ENCODE data around the gene ITGB2.

DNA sequence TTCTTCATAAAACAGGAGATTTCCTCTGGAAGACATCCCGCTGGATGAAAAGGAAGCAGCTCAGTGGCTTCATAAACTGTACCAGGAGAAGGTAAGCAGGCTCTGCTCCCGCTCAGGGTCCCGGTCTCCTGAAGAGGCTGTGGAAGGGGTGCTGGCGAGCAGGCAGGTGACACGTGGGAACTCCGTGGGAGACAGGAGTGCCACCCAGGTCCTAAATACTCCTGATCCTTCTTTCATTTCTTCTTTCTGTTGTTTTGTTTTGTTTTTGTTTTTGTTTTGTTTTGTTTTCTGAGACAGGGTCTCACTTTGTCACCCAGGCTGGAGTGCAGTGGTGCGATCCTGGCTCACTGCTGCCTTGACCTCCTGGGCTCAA, 34.1 kb upstream of the TRAPPC10 start:
- PRO-cap: no peak
- RAMPAGE, long total RNA, 2 experiments: no peak in any of the 2 experiments

DNA sequence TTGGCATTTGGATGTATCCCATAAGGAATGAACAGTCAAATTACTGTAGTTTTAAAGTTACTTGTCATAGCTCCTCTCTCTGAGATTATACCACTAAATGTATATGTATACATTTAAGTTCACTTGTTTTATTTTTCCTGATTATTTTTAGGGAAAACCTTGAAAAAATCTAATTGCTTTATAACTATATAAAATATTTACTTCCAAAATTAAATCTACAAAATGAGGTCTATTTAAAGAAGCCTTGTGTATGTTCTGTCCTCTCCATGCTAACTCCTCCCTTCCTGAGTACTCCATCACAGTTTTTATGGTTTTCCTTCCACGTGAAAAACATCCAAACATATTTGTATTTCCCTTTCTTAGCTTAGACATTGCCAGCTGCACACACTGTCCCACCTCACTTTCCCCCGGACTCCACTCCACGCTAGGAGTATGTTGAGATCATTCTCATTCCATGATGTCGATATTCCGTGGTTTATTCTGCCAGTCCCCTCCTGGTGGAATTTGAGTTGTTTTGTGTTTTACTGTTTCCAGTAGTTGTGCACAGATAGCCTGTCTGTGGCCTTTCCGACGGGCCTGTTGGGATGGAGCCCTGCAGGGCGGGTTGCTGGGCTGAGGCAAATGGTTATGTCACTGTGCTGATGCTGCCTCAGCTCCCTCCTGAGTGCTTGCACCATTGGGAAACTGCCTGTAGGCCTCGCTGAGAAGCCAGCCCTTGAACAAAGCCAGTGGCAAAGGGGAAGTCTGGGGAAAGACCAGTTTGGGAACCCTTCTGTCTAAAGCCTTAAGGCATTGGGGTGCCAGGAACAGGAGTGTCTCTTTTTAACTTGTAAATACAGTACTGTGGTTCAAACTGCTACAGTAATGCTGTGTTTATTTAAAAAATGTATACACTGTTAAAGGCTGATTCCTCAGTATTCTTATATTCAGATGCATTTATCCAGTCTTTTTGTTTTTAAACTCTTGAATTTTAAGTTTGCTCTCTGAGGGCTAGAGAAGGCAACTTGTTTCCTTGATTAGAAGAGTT, 12.8 kb downstream of the TRAPPC10 start:
- PRO-cap: unidirectional peak, plus-strand start at position 728 of the sequence
- RAMPAGE, long total RNA, 2 experiments: no peak in any of the 2 experiments

GRCh38 chr21:44065201-44065858, 41.9 kb upstream of the PWP2 start:
- PRO-cap: no peak
- RAMPAGE, long total RNA, 2 experiments: no peak in any of the 2 experiments

GRCh38 chr21:44083443-44084464, 23.4 kb upstream of the PWP2 start:
- PRO-cap: no peak
- RAMPAGE, long total RNA, 2 experiments: no peak in any of the 2 experiments

DNA sequence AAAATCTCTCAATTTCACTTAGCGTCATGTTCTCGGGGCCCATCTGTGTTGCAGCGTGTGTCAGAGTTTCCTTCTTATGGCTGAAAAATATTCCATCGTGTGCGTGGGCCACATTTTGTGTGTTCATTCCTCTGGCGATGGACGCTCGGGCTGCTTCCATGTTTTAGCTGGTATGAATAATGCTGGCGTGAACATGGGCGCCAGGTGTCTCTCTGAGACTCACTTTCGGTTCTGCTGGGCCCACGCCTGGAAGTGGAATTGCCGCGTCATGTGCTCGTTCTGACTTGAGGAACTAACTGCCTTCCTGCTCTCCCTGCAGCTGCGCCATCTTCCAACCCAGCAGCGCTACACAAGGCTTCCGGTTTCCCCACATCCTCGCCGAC, 20.3 kb downstream of the GATD3 start:
- PRO-cap: no peak
- RAMPAGE, long total RNA, 2 experiments: no peak in any of the 2 experiments

GRCh38 chr21:44722960-44724062, 11.9 kb upstream of the TSPEAR start:
- PRO-cap: no peak
- RAMPAGE, long total RNA, 2 experiments: no peak in any of the 2 experiments

- PRO-cap: no peak
- RAMPAGE, long total RNA, 2 experiments: no peak in any of the 2 experiments
Observed at GRCh38 chr21:44853513-44854145, 19.9 kb downstream of the PTTG1IP start.

DNA sequence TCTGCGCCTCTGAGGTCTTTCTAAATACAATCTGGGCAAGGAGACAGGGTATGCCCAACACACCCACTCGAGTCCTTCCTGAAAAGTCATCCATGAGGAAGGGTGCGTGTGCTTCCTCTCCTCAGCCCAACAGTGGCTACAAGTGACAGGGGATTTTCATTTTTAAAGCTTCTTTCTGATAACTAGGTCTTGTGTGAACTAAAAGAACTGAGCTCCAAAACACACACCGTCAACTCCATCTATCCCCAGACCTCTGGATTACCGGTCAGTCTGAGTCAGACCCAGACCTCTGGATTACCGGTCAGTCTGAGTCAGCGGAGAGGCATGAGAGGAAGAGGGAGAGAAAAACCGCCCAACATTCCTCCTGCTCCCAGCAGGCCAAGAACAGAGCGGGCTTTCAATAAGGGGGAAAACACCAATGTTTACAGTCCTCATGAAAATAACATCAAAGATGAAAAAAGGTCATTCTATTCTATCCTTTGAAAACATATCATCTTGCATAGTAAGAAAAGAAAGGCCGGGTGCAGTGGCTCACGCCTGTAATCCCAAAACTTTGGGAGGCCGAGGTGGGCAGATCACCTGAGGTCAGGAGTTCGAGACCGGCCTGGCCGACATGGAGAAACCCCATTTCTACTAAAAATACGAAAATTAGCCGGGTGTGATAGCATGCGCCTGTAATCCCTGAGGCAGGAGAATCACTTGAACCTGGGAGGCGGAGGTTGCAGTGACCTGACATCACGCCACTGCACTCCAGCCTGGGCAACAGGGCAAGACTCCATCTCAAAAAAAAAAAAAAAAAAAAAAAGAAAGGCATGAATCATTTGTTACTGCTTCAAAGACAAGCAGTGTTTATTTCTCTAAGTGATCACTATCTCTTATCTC, 3.5 kb downstream of the PTTG1IP start:
- PRO-cap: bidirectional peak, plus-strand start at position 304 of the sequence, minus-strand start at position 255 of the sequence
- RAMPAGE, long total RNA, 2 experiments: no peak in any of the 2 experiments

DNA sequence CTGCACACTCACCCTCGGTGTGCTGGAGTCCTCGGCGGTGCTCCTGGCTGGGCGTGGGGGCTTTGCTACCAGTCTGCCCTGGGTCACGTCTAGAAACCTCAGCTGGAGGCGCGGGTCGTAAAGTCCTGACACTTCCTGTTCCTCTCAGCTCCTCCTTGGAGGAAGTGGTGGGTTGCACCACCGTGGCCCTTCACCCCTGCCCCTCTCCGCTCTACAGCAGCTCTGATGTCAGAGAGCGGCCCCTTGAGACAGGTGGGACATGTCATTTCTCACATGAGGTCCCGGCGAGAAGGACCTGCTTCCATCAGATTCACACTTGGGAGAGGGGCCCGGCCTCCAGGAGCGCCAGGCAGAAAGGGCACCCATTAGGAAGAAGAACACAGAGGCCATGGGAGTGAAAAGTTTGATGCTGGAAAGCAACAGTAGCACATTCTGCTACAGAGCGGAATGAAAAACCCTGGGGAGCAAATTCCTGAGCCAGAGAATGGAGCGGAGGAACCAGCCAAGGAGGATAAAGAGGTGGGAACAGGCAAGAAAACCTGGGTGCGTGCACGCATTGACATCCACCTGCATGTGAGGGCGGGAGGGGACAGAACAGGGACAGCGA, at the start of gene ITGB2:
ITGB2 (minus strand) TSS at position 91 of the 607 bp plus-strand sequence.
- PRO-cap: no peak
- RAMPAGE, long total RNA, 2 experiments: start-site peak on the minus strand in 2 of 2 experiments, centred at positions 80 to 98 of the sequence, 56 to 192 reads per replicate

GRCh38 chr21:44932691-44933114, 7.1 kb upstream of the SLX9 start:
- PRO-cap: no peak
- RAMPAGE, long total RNA, 2 experiments: no peak in any of the 2 experiments

GRCh38 chr21:44941510-44941981, 1.7 kb downstream of the SLX9 start:
- PRO-cap: no peak
- RAMPAGE, long total RNA, 2 experiments: no peak in any of the 2 experiments

DNA sequence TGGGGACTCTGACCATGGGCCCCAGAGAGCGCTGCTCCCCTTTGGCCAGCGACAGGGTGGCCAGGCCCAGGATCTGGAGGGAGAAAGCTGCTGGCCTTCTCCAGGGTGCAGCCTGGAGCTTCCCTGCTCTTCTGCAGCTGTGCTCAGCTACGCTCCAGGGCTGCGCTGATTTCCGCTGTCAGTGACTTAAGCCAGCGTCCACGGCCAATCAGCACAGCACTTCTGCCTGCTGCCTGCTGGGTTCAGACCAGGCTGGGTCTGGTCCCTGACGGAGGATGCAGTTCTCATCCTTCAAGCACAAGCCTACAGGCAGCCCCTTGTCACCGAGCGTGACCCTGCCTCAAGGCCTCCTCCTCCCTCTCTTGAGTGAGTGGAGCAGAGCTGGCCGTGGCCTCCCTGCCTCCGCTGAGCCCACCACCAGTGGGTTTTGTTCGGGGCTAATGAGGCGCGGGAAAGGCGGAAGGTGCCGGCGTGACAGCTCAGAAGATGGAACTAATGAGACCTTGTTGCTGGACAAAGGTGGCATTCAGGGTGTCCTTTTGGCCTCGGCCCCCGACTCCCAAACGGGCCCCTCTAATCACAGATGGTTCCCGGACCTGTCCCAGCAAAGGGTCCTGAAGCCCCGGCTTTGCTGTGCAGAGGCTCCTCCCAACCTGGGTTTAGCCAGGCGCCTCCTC, 44.7 kb upstream of the ADARB1 start:
- PRO-cap: bidirectional peak, plus-strand start at position 245 of the sequence, minus-strand start at position 141 of the sequence
- RAMPAGE, long total RNA, 2 experiments: no peak in any of the 2 experiments

DNA sequence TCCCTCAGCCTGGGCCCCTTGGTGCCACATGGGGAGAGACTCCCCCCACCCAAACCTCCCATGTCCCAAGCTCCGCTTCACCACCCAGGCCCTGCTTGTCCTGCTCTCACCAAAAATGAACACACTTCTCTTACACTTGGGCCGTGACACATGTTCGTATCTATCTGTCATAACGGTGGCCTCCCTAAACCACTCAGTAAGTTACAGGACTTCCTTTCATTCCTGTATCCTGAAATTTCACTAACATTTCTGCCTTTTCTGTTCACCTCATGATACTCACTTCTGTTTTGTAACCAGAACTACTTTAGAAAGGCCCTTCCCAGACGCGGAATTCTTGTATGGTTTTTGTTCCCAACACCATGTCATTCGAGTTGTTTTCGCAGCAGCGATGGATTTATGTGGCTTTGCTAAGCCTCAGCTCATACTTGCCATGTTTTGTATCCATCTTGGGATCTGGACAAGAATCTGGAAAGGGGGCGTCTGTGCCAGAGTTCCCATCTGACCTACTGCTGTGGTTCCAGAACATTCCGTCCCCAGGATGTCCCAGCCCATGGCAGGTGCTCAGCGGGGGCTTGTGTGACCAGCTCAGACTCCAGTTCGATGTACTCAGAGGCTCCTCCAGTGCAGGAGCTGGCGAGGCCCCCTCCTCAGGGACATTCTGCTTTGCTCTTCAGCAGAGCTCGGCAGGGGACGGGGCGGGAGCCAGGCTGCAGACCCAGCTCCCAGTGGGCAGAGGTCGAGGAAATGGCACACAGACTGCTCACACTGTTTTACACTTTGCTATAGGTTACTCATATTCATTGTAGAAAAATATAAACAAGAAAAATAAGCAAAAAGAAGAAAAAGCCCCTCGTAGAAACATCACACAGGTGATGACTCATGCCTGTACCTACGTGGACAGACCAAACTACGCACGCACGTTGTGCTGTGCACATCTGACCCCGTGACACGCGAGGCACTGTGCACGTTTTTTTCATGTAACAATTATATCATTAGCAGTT, 24.1 kb upstream of the ADARB1 start:
- PRO-cap: no peak
- RAMPAGE, long total RNA, 2 experiments: no peak in any of the 2 experiments

- PRO-cap: unidirectional peak, plus-strand start at chr21:45073866
- RAMPAGE, long total RNA, 2 experiments: no peak in any of the 2 experiments
Observed at GRCh38 chr21:45073265-45074008, 943 bp upstream of the ADARB1 start.

DNA sequence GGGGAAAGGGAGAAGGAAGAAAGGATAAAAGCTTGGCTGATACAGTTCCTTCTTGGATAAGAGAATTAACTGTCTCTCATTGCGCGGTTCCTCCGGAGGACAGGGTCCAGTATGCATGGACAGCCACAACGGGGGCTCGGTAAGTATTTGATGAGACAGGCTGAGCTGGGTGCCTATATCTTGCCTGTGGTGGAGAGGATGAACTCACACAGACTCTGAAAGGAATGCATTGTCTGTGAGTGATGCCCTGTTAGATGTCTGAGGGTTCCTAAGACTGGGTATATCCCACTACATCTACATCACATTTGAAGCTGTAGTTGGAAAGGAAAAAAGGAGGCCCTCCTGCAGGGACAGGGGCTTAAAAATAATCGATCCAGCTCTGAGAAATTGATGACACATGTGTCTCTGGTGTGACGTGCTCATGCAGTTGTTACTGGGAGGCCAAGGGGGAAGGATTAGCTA, 1.8 kb downstream of the ADARB1 start:
- PRO-cap: no peak
- RAMPAGE, long total RNA, 2 experiments: no peak in any of the 2 experiments

GRCh38 chr21:45092968-45093686, 18.7 kb downstream of the ADARB1 start:
- PRO-cap: unidirectional peak, plus-strand start at chr21:45093190; unidirectional peak, plus-strand start at chr21:45093251
- RAMPAGE, long total RNA, 2 experiments: no peak in any of the 2 experiments

DNA sequence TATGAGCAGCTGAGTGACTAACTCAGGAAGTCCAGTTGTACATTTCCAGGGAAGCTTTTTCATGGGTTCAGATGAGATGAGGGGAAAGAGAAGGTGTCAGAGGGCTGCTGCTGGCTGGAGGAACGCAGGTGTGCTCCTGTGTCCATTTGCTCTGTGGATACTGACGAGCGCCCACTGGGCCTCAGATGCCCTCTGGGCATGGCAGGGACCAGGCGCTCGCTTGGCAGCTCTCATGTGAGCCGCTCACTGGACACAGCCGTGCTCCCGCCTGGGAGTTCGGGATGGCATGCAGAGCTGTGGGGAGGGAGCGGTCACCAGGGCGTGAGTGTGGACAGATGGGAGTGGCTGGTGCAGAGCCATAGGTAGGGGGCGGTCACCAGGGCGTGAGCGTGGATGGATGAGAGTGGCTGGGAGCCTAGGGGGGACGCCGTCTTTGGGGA, 55.0 kb downstream of the ADARB1 start:
- PRO-cap: bidirectional peak, plus-strand start at position 261 of the sequence, minus-strand start at position 248 of the sequence
- RAMPAGE, long total RNA, 2 experiments: no peak in any of the 2 experiments

GRCh38 chr21:45152115-45152762, 77.9 kb downstream of the ADARB1 start:
- PRO-cap: no peak
- RAMPAGE, long total RNA, 2 experiments: no peak in any of the 2 experiments

DNA sequence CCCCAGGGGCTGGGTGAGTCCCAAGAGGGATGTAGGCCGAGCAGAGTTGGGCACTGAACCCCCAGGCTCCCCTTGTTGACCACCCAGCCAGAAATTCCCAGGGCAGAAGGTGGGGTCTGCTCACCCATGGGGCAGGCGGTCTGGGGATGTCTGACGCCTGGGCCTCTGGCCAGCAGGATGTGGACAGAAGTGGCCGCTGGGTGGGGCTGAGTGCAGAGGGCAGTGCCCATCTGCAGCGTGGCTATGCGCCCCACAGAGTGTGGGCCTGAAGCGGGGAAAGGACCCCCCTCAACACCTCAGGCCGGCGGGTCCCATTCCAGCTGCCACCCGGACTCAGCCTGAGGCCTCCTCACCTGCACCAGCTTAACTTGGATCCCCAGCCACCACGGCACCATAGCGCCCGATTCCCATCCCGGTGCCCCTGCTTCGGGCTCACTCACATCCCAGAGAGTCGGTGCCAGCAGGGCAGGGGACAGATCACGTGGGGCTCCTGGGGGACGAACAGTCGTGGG, 37.0 kb upstream of the POFUT2 start:
- PRO-cap: bidirectional peak, plus-strand start at position 255 of the sequence, minus-strand start at position 181 of the sequence; unidirectional peak, minus-strand start at position 438 of the sequence
- RAMPAGE, long total RNA, 2 experiments: no peak in any of the 2 experiments

- PRO-cap: no peak
- RAMPAGE, long total RNA, 2 experiments: no peak in any of the 2 experiments
Observed at GRCh38 chr21:45386549-45387543, 18.1 kb upstream of the COL18A1 start.